Neural progenitor cell (in vitro differentiated cells): ENCODE data around the genes CCNL2 and CDK11B.

DNA sequence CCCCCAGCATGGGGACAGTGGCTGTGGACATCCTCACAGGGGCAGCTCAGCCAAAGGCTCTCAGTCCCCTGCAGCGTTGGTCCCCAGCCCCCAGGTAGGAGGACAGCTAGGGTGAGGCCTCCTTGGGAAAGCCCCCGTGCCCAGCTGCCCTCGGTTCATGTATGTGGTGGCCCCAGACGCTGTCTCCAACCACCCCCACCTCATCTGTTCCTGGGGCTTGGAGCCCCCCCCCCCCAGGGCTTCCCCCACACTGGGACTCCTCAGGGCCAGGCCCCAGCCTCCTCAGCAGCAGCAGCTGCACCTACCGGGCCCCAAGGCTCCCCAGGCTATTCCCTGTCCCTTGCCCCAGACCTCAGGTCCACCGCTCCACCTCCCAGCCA lies 6.2 kb downstream of the DVL1 start:
- RAMPAGE, long total RNA: no peak

GRCh38 chr1:1385490-1385801 lies 10.4 kb upstream of the AURKAIP1 start:
- RAMPAGE, long total RNA: no peak

DNA sequence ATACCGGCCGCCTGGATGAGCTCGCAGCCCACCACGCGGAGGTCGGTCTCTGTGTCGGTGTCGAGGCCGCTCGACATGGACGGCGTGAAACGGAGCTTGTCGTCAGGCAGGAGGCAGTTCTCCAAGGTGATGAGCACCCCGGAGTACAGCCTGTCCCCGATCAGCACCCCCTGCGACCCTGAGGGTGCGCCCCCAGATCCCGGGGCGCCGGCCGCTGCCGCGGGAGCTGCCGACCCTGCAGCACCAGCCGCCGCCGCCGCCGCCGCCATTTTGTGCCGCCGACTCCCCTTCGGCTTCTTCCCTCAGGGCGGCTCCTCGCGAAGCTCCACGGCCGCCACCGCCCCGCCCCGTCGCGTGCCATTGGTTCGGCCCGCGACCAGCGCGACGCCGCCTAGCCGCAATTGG lies at the start of gene CCNL2:
CCNL2 (minus strand) TSS at position 298 of the 405 bp plus-strand sequence.
- RAMPAGE, long total RNA: no peak

GRCh38 chr1:1423122-1423424 lies 2.0 kb upstream of the ANKRD65 start:
- RAMPAGE, long total RNA: no peak

GRCh38 chr1:1434221-1434912 lies 1.1 kb upstream of the VWA1 start:
- RAMPAGE, long total RNA: no peak

DNA sequence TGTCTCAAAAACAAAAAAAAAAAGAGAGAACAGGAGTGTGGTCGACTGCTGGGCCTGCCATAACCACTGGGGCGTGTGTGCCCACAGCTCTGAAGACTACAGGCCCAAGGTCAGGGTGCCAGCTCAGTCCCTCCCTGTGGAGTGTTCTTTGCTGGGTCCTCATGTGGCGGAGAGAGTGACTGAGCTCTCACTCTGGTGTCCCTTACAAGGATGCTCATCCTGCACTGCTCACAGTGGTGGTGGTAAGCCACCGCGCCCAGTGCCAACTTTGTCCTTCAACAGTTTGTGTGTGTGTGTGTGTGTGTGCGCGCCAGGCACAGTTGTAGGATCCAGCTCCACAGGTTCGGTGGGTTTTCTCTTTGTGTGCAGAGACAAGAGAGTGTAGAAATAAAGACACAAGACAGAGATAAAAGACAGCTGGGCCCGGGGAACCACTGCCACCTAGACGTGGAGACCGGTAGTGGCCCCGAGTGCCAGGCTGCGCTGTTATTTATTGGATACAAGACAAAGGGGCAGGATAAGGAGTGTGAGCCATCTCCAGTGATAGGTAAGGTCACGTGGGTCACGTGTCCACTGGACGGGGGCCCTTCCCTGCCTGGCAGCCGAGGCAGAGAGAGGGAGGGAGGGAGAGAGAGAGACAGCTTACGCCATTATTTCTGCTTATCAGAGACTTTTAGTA lies 7.2 kb upstream of the ATAD3A start:
- RAMPAGE, long total RNA: no peak

- RAMPAGE, long total RNA: no peak
These were observed 7.0 kb downstream of the TMEM240 start for GRCh38 chr1:1533225-1533931.

DNA sequence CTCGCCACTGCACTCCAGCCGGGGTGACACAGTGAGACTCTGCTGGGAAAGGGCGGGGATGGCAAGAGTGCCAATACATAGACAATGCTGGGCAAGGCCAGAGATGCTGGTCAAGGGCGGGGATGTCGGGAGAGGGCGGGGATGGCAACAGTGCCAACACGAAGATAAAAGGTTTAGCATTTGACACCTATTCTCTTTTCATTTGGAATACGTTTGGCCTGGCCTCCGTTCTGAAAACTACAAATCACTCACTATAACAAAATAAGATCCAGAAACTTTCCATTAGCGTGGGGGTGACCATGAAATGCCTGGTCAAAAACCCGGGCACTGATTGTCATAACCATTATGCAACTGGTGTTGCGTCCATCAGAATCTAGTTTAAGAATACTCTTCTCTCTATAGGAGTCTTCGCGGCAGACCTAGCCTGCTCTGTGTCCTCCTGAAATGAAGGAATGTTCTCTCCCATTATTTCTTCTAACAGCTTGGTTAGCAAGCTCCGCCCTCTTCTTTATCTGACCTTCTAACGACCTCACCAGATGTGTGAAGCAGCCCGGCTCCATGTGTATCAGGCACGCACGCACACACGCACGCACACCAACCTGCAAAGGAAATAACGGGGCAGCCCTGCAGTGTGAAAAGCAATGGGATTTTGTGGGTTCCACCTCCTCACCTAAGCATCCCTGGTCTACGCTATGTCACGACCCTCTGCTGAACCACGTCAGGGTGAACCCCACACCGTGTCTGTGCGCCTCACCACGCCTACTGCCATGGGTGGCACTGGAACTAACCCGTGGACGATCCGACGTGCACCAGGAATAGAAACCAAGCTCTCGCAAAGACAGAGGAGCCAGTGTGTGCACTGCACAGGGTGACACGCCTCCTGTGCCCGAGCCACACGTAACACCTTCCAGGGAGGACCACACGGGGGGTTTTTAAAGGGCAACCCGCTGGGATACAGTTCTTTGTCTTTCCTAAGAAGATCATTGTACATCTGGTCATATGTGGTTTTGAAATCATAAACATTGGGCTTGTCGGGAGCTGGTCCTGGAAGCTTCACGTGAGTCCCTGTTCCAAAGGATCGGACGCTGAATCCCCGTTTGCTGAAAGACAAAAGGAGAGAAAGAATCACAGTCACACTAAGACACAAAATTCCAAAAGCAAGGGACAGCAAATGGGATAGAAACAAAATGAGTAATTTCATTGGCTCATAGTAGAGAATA lies 10.4 kb downstream of the SSU72 start:
- RAMPAGE, long total RNA: no peak

GRCh38 chr1:1631365-1631509 lies 736 bp upstream of the MMP23B start:
- RAMPAGE, long total RNA: no peak

DNA sequence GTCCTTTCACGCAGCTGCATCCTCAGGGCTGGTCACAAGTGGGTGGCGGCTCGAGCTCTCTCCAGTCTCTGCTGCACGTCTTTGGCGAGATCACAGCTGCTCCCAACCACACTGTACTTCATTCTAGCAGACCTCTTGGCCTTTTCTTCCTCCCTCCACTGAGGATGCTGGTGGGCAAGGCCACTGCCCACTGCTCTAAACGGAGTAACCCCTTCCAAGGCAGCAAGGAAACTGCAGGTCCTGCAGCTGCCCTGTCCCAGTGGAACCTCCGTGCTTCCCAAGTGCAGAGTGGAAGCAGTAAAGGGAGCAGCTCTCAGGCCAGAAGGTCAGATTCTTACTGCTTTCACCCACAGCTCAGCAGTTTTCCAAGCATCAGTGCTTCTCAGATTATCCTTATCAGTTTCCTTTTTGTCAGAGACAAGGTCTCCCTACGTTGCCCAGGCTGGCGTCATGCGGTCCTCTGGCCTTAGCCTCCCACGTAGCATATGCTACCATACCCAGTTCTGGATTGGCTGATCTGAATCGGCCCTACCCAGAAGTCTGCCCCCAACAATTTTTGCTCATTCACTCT lies 11.1 kb downstream of the CDK11B start:
- RAMPAGE, long total RNA: no peak

GRCh38 chr1:1658770-1659748 lies at the start of gene CDK11B:
TSS of gene CDK11B (minus strand) at chr1:1659004.
- RAMPAGE, long total RNA: start-site peak on the minus strand at chr1:1658961-1658975, 113 and 182 reads in 2 replicates

DNA sequence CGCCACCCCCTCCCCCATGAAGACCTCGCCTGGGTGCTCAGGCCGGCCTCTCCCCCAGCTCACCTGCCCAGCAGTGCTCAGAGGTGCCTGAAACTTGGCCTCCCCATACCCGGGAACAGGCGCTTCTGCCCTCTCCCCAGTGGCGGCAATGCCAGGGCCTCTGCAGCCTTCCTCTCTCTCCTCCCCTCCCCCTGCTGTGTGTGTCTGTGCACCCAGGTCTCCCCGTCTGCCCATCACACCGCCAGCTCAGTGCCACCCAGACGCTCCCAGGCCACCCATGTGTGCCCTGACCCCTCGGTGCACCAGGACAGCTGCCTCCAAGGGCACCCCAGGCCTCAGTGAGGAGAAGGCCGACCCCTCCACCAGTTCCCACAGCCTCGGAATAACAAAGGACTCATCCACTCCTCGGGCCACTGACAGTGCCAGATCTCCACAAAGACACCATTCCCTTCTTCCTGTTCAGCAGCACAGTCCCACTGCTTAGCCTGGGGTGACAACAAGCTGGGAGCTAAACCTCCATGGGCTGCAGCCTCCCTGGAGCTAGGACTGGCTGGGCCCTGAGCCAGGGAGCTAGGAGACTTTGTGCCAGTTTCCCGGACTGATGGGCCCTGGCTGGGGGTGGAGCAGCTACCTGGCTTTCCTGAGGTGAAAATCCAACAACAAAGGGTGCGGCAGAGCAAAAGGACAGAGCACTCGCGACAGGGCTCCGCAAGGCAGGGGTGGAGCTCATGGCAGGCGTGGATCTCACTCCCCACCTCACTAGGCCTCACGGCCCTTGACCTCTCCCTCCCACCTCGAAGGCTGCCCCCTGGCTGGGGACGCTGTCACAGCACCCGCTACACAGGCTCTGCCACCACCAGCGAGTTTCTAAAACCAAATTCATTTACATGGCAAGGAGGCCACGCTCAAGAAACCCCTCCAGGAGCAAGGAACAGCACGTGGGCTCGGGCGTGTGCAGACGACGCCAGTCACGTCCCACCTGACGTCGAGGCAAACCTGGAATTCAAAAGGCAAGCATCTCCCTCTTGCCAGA lies 14.0 kb downstream of the SLC35E2B start:
- RAMPAGE, long total RNA: no peak

DNA sequence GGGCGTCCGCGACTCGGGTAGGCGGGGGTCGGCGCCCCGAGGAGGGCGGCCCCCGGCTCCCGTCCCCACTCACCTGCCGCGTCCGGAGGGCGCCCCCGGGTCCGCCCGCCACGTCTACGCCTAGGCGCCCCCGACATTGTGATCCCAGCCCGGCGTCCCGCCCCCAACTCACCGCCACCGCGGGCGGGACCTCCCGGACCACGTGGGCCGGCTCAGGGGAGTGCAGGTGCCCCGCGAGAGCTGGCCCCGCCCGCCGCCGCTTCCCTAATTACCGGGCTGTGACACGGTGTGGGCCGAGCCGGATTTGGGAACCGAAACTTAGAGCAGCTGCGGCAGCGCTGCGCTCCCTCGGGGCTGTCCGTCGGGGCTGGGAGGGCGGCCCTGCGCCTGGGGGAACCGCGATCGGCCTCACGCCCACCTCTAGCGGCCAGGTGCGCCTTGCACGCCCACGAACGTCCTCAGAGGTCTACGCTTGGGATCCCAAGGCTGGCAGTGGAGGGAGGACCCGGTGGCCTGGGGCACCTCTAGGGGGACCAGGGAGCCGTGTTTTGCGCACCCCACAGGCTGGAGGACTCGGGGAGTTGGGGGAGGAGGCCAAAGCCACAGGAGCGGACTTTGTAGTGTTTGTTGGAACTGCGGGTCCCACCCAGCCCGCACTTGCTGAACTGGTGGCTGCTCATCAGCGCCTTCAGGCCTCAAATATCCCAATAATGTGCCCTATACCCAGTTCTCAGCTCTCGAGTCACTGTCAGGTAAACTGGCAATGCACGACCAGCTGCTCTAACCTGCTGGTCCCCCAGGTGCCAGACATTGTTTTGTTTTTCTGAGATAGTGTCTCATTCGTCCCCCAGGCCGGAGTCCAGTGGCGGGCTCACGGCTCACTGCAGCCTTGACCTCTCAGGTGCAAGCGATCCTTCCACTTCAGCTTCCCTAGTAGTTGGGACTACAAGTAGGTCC lies 681 bp upstream of the NADK start:
- RAMPAGE, long total RNA: no peak

- RAMPAGE, long total RNA: no peak
These were observed 1.8 kb upstream of the NADK start for GRCh38 chr1:1779696-1780937.

GRCh38 chr1:1786503-1787702 lies 8.6 kb upstream of the NADK start:
- RAMPAGE, long total RNA: no peak

DNA sequence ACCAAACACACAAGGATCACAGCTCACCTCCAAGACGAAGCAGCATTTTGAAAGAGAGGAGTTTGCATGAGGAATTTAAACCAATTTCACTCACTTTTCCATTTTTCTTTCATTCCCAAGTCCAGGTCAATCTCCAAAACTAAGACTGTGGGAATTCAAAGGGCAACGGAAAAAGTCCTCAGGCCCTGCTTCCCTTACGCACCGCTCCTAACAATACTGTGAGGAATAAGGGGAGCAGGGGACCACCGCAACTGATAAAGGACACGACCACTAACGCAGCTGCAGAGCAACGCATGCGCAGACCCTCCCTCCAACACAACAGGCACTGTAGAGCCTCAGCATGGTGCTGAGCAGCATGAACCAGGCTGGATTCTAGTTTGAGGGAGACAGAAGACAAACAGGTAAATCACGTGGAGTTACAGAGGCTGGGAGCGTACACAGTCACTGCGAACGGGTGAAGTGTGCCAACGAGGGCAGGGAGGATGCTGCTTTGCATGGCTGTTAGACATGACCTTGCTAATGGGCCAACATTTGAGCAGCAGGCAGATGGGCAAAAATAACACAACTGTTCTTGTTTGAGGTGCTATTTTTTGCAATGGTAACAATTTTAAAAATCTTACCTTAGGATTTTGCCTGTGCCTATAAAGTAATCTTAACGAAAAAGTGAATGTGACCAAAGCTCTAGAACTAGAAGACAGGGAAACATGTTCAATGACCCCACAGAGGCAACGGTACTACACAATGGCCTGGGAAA lies 55.1 kb upstream of the NADK start:
- RAMPAGE, long total RNA: no peak

GRCh38 chr1:1871762-1872512 lies 18.9 kb downstream of the GNB1 start:
- RAMPAGE, long total RNA: no peak

- RAMPAGE, long total RNA: no peak
These were observed 8.9 kb downstream of the GNB1 start for GRCh38 chr1:1882026-1882306.

- RAMPAGE, long total RNA: no peak
These were observed 1.8 kb downstream of the GNB1 start for GRCh38 chr1:1889202-1889461.

GRCh38 chr1:1891305-1892026 lies 579 bp upstream of the GNB1 start:
- RAMPAGE, long total RNA: no peak